Cerebral cortex (tissue), 2 donors: ENCODE measurements around the gene POLDIP3.

GRCh38 chr22:42300562-42301552 is 30.4 kb upstream of the TCF20 start:
- PRO-cap, 2 experiments, result no peak in any of the 2 experiments

- PRO-cap, 2 experiments, result no peak in any of the 2 experiments
These were observed 43.9 kb upstream of the TCF20 start for GRCh38 chr22:42314334-42314726.

GRCh38 chr22:42614728-42615139 is at the start of gene POLDIP3:
TSS of gene POLDIP3 (minus strand) at chr22:42614883.
- PRO-cap, 2 experiments, result peak in 1 of 2 experiments; most common minus-strand start chr22:42614883 (in 1)

DNA sequence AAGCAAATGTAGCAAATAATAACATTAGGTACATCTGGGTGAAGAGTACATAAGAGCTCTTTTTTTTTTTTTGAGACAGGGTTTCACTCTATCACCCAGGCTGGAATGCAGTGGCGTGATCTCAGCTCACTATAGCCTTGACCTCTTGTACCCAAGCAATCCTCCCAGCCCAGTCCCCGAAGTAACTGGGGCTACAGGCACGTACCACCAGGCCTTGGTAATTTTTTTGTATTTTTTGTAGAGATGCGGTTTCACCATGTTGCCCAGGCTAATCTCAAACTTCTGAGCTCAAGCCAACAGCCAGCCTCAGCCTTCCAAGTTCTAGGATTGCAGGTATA is 1.6 kb upstream of the ATP5MGL start:
- PRO-cap, 2 experiments, result no peak in any of the 2 experiments

GRCh38 chr22:42671291-42671704 is 22.1 kb upstream of the CYB5R3 start:
- PRO-cap, 2 experiments, result no peak in any of the 2 experiments

GRCh38 chr22:42696999-42698029 is 23.4 kb downstream of the A4GALT start:
- PRO-cap, 2 experiments, result no peak in any of the 2 experiments

- PRO-cap, 2 experiments, result no peak in any of the 2 experiments
These were observed 394 bp upstream of the A4GALT start for GRCh38 chr22:42721122-42721405.

DNA sequence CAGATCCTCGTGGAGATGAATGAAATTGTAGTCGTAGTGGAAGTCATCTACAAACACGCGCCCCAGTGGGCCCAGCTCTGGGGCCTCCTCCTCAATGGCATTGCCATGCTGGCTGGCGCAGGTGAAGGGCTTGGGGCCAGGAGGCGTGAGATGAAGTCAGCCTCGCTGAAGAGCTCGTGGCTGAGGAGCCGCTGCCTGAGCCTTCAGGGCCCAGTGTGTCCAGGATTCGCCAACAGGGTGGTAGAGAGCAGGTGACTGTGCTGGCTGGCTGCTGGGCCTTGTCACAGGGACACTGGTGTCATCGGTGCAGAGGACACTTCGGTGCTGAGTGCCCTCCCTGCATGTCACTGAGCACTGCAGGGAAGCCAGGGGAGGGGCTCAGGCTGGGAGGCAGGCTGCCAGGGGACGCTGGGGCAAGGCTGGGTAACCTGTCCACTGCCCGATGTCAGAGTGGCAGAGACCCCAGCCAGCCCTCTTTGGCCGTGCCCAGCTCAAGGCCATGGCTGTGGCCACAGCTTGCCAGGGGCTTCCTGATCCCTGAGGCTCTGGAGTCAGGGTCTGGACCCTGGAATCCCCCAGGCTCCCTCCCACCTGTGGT is 64.1 kb downstream of the ARFGAP3 start:
- PRO-cap, 2 experiments, result no peak in any of the 2 experiments

DNA sequence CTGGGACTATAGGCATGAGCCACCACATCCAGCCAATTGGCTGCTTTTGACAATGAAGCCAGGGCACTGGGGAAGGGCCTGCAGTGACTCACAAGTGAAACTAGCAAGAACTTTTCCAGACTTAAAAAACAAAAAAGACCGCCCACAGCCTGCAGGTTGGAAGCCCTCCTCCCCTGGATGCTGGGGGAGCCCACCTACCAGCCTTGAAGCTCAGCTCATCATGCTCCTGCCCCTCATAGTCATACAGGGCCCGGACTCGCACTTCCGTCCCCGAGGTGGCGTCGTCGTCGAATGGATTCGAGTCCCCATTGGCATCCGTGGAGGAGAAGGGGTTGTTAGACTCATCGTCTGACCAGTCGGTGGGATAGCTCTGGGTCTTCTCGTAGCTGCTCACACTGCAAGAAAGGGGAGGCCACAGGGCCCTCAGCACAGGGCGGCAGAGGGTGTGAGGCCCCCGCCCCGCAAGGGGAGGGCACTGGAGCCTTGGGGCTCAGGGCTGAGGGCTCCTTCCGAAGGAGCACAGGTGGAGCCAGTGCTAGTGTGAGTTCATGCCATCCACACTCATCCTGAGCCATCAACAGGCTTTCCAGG is 19.0 kb upstream of the ARFGAP3 start:
- PRO-cap, 2 experiments, result no peak in any of the 2 experiments

DNA sequence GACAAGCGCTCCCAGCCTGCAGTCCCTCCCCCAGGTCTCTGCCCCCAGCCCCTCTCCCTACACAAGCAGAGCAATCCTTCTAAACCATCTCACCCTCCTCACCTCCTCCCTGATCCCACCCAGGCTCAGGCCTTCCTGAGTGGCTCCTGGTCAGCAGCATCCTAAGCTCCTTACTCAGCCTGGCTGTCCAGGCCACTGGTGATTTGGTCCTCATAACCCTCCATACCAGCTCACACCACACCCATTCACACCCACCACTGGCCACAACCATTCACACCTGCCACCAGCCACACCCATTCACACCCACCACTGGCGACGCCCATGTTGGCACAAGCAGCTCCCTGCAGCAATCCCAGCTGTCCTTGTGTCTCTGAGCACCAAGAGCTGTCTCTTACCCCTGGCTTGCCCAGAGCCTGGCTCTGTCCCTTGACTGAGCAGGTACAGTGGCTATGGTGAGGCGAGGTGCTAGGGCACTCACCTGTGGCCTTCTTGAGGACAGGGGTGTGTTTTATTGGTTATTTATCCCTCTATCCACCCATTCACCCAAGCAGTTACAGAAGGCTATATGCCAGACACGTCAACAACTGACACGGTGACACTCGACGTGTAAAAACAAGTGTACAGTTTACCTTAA is 31.1 kb upstream of the ARFGAP3 start:
- PRO-cap, 2 experiments, result no peak in any of the 2 experiments

GRCh38 chr22:42910153-42910683 is 53.1 kb upstream of the ARFGAP3 start:
- PRO-cap, 2 experiments, result no peak in any of the 2 experiments

DNA sequence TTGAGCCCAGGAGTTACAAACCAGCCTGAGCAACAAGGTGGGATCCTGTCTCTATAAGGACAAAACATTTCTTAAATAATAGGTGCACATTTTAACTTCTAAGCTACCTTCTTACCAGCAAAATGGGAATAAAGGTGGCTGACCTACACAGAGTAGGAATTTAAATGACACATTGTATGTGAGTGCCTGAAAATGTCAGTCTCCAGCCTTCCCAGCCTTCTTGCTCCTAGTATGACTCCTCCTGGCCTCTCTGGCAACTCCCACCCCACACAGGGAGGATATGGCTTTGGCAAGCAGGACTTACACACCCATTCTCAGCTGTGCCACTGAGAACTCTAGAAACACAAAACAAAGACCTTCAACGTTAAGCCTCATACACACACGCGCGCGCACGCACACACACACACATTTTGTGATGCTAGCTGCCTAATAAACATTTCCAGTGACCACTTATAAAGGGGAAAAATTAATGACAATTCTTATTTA is 65.8 kb downstream of the PACSIN2 start:
- PRO-cap, 2 experiments, result peak in 1 of 2 experiments; most common plus-strand start position 351 of the sequence (in 1); most common minus-strand start position 252 of the sequence (in 1)

DNA sequence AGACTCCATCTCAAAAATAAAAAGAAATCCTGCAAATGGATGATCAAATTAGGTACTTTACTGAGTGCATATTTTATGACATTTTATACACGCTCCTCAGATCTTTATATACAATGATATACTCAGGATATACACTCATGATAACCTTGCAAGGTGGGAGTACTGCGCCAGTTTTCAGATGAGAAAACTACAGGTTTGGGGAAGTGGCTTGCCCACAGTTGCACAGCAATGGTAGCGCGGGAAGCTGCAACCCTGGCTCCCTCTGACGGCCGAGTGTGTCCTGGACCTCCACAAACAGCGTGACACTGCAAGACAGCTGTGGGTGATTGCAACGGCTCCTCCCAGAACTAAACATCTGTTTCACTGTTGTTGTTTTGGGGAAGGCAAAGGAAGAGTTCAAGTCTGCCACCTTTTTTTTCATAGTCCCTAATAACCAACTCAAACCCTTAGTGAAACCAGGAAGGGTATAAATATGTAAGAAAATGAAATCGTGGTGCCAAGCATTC is 47.0 kb downstream of the PACSIN2 start:
- PRO-cap, 2 experiments, result no peak in any of the 2 experiments

GRCh38 chr22:42972086-42973066 is 42.6 kb downstream of the PACSIN2 start:
- PRO-cap, 2 experiments, result no peak in any of the 2 experiments

DNA sequence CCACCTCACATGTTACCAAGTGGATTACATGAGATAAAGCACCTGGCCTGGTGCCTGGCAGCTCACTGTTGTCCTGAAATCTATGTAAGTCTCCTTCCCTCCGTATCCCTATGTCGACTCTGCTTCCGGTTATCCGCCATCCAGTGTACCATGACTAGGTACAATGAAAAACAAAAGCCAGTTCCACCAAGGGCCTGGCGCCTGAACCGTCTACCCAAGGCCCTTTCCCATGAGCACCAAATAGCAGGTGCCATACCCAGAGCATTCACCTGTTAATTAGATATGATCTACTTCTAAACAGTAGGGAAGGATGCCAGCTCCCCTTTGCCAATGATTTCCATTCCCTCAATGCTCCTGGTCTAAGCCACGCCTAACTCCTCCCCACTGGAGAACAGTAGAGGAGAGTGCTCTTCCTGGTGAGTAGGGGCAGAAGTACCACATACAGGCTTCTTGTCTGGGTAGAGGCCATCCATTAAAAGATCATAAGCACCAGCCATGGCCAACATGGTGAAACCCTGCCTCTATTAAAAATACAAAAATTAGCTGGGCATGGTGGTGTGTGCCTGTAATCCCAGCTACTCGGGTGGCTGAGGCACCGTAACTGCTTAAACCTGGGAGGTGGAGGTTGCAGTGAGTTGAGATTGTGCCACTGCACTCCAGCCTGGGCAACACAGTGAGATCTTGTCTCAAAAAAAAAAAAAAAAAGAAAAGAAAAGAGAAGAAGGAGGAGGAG is 40.7 kb downstream of the PACSIN2 start:
- PRO-cap, 2 experiments, result no peak in any of the 2 experiments

DNA sequence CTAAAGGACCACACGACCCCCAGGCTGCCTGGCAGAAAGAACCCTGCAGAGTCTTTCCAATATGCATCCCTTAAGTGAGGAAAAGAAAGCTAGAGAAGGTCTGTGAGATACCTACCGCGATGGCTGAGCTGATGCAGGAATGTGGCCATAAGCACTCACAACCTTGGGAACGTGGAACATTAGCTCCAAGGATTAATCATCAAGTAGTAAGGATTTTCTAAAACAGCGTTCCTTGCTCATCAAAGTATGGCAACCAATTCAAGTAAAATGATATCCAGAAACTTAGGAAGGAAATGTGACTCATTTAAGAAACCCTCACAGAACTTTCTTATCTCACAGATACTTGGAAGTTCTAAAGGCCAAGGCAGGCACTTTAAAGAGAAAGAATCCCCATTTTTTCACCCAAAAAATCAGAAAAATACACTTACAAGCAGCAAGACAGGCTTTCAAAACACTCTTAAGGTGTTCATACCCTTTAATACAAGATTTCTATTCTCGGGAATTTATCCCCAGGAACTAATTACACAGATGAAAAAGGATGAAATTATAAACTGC is 12.7 kb downstream of the PACSIN2 start:
- PRO-cap, 2 experiments, result no peak in any of the 2 experiments

DNA sequence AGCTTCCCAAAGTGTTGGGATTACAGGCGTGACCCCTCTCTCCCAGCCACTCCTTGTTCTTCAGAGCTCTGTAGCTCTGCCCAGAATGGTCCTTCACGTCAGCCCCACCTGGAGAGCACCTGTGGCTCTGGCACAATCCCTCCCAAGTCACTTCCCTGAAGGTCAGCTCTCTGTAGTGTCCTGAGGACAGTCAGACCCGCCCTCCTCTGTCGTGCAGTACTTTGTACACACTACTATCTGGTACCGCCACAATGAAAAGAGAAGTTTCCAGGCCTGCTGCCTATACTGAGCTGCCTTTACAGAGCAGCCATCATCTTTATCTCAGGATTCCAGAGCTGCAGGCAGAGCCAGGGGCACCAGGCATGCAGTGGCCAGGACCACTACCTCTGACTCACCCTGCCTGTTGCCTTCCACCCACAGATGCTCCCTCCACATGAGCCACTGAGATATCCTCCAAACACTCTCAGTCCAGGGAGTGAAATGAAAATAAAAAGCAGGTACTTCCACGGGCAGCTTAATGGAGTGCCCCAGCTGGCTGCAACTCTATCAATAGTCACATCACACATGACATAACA is 7.4 kb downstream of the PACSIN2 start:
- PRO-cap, 2 experiments, result no peak in any of the 2 experiments

GRCh38 chr22:43013229-43013666 is 1.7 kb downstream of the PACSIN2 start:
- PRO-cap, 2 experiments, result no peak in any of the 2 experiments

- PRO-cap, 2 experiments, result peak in 1 of 2 experiments; most common minus-strand start chr22:43036321 (in 1)
These were observed 21.3 kb upstream of the PACSIN2 start for GRCh38 chr22:43036090-43036755.

GRCh38 chr22:43144759-43145469 is 1.7 kb upstream of the MCAT start:
- PRO-cap, 2 experiments, result no peak in any of the 2 experiments